Fibroblast of villous mesenchyme (primary cell): ENCODE measurements around the genes NEXMIF, LPAR4 and SH3BGRL.

- CAGE, long polyA plus RNA, result no peak
These were observed 299.7 kb upstream of the ZCCHC13 start for GRCh38 chrX:74004008-74004926.

GRCh38 chrX:74605779-74606097, 8.7 kb downstream of the RLIM start:
- CAGE, long polyA plus RNA, result no peak

GRCh38 chrX:74925181-74926245, at the start of gene NEXMIF:
Gene NEXMIF, minus strand, starts transcription at chrX:74925452.
- CAGE, long polyA plus RNA, result no peak

GRCh38 chrX:76175291-76175820, 2.5 kb downstream of the PBDC1 start:
- CAGE, long polyA plus RNA, result no peak

DNA sequence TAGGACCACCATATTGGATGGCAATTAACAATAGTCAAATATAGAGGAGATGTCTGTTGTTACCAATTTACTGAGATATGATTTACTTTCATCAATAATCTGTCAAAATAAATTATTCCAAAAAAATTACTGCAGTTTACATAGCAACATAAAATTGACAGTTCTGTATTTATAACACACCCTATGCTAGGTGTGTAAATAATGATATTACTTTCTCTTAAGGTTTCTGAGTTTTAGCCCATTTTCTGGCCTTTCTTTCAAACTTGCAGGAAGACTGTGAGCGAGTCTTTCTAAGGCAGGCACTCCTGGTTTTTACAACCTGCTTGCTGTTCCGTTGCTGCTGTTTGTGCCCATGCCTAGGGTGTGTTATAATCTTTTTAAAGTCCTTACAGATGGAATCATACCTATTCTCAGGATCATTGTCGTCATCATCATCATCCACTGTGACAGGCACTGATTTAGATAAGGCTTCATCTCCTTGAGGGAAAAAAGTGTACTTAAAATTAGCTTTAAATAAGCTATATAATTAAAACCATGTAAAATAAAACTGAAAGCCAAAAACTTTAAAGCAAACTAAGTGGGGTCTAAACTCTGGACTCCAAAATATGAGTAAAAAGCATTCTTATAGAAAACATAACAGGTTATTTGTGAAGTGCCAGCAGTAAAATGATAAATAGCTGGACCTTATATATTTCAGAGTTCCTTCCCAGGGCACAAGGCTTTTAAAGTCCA, 110.0 kb downstream of the ATRX start:
- CAGE, long polyA plus RNA, result no peak

DNA sequence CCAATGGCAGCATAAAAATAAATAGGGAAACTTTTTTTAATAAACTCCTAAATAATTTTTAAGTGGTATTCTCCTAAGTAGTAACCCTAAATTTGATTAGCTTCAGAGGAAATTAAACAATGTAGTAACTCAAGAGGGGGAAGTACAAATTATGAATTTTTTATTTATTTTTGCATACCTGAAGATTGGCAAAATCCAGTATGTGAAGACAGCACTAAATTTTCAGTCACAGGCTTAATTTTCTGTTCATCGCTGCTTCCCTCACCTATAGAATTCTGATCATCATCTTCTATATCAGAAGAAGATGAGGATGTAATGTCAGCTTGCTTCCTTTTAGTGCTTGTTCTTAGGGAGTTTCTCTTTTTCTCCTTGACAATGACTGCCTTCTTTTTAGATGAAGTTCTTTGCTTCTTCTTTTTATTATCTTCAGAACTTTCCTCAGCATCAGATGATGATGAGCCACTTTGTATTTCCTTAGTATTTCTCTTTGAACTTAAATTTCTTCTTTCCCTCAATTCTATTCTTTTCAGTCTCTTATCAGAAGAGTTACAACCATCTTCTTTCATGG, 104.6 kb downstream of the ATRX start:
- CAGE, long polyA plus RNA, result no peak

DNA sequence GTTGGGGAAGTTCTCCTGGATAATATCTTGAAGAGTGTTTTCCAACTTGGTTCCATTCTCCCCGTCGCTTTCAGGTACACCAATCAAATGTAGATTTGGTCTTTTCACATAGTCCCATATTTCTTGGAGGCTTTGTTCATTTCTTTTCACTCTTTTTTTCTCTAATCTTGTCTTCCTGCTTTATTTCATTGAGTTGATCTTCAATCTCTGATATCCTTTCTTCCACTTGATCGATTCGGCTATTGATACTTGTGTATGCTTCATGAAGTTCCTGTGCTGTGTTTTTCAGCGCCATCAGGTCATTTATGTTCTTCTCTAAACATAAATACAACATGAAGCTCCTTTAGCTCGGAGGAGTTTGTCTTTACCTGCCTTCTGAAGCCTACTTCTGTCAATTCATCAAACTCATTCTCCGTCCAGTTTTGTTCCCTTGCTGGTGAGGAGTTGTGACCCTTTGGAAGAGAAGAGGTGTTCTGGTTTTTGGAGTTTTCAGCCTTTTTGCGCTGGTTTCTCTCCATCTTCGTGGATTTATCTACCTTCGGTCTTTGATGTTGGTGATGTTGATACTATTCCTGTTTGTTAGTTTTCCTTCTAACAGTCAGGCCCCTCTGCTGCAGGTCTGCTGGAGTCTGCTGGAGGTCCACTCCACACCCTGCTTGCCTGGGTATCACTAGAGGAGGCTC, 36.7 kb upstream of the ATRX start:
- CAGE, long polyA plus RNA, result no peak

- CAGE, long polyA plus RNA, result no peak
These were observed 5.6 kb downstream of the PGK1 start for GRCh38 chrX:78109507-78110142.

GRCh38 chrX:78118566-78119219, 14.6 kb downstream of the PGK1 start:
- CAGE, long polyA plus RNA, result no peak

DNA sequence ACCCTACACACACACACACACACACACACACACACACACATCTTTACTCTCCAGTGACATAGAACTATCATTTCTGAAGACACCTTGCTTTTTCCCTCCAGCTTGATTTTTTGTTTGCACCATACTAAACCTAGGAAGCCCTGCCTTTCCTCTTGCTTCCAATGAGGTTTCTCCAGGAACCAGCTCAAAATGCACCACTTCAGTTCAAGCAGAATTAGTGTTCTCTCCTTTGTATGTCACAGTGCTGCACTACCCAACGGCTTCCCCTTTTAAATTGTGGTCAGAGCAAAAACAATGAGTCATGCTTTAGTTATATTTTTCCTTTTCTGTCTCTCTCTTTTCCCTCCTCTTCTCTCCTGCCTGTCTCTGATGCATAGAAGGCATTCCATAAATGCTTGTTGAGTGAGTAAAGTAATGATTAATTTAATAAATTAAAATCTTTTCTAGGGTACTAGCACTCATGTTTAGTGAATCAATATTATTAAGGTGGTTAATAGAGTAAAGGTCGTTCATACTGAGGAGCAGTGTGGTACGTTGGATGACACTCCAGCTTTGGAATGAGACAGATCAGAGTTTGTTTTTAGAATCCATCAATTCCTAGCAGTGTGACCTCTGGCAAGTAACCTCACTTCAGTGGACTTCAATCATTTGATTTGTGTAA, 5.9 kb downstream of the RTL3 start:
- CAGE, long polyA plus RNA, result no peak

DNA sequence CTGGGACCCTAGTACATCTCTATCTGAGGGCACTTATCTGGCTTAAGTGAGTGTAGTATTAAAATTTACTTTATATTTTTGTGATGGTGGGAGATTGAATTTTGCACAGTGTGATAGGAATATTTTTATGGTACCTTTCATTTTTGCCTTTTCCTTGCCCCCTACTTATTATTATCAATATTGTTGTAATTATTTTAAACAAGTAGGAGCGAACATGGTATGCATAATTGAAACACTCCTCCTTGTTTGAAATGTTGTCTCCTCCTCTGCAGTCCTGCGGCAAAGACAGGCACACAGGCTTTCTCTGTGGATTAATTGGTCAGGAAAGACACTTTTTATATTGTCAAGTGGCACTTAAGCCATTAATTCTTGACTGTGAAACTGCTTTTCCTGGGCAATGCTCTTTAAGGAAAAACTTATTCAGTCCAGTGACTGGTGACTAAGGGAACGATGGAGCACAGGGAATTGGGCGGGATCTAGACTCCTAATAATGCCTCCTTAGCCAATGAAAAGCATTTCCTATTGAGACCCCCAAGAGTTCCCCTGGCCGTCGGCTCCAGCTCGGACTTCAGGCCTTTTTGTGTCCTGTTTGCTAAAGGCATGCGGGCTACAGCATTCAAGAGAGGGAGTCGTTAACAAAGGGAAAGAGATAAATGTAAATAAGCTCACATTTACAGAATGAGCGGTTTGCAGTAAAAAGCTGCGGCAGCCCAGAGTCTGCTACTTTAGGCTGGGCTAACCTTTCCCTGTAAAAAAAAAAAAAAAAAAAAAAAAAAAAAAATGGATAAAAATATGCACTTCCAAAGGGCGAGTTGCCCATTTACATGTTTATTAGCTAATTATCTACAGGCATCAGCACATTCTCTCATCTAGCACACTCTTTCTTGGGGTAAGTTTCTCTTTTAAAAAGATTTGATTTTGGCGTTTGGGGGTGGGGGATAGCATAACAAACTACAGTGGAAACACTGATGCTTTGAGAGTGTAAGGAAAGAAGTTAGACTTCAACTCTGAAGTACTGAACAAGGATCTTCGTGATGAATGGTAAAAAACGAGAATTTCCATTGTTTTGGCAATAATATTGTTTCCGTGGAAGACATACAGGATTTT, at the start of gene LPAR4:
LPAR4 (plus strand) TSS at position 575 of the 1,107 bp plus-strand sequence.
- CAGE, long polyA plus RNA, result no peak

- CAGE, long polyA plus RNA, result no peak
These were observed 17.1 kb downstream of the GPR174 start for GRCh38 chrX:79161391-79162171.

GRCh38 chrX:80692855-80693130, 116.9 kb downstream of the BRWD3 start:
- CAGE, long polyA plus RNA, result no peak

DNA sequence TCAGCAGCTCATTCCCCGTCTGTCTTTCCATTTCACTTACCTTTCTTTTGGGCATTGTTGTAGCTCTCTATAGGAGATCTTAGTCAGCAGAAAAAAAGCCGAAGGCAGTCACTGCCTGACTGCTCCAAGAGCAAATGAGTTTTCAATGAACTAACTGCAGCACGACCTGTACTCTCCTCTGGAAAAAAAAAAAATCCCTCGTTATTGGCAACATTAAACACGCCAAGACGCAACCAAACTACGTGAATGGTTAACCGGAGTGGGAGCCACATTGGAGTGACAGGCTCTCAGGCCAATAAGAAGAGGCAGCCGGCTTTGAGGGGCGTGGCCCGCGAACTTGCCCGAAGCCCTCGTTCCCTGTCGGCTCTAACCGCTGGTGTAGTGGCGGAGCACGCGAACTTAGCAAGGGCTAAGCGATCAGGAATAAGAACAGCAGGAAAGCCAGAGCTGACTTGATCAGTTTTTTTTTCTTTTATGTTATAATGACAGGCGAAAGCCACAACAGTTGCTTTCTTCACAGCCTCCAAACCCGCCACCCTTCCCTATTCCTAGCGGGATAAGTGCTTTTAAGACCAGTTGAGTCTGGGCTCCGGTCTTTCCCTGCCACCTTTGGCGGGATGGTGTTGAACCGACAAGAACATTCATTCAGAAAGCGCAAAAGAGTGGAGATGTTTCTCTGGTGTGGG, 80.1 kb downstream of the HMGN5 start:
- CAGE, long polyA plus RNA, result no peak

GRCh38 chrX:81201607-81202726, at the start of gene SH3BGRL:
Gene SH3BGRL, plus strand, starts transcription at chrX:81202102.
- CAGE, long polyA plus RNA, result no peak

DNA sequence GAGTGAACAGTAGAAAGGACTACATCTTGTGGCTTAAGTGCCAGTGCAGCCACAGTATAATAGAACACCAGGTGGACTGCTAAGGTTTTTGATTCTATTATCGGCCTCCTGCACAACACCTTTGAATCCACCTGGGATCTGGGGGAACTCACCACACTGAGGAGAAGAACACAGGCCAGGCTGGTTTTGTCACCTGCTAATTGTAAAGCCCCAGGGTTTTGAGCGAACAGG, 36.4 kb downstream of the SH3BGRL start:
- CAGE, long polyA plus RNA, result no peak

- CAGE, long polyA plus RNA, result no peak
These were observed 738.6 kb downstream of the SH3BGRL start for GRCh38 chrX:81940593-81940792.

GRCh38 chrX:83496632-83496952, 11.5 kb upstream of the POU3F4 start:
- CAGE, long polyA plus RNA, result no peak

- CAGE, long polyA plus RNA, result no peak
These were observed 142.3 kb upstream of the CPXCR1 start for GRCh38 chrX:88604661-88605268.

- CAGE, long polyA plus RNA, result no peak
These were observed 506.0 kb downstream of the NAP1L3 start for GRCh38 chrX:93167394-93167702.